Mesenteric fat pad (tissue), 1 donor: ENCODE measurements around the genes ZNF552, ZSCAN1, ZNF837, ZBTB45, TRIM28 and MZF1.

DNA sequence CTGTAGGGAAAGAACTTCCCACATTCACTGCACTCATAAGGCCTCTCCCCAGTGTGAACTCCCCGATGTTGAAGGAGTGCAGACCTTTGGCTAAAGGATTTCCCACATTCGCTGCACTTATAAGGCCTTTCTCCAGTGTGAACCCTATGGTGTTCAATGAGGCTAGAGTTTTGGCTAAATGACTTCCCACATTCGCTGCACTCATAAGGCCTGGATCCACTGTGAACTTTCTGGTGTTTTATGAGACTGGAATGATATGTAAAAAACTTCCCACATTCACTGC is 7.2 kb downstream of the ZNF154 start:
- PRO-cap: no peak

DNA sequence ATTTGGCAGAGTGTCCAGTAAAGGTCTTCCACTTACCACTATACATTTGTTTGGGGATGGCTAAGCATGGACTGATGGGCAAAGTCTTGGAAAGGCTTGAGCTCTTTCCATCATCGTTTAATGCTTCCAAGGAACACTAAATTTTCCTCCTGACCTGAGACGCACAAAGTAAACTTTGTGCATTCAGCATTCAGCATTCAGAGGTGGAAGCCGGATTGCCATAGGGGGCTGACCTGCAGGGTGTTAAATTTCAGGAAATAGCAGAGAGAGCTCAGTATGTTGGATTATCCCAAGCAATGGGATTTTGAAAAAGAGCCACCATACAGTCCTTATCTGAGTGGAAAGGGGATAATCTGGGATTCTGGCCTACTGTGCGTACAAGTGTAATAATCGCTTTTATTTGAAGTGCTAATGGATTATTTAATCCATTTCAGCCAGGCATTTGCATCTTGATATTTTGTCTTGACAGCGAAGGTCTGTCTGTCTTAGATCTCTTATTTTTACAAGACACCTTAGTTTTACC is 14.0 kb downstream of the ZNF552 start:
- PRO-cap: no peak

GRCh38 chr19:57814357-57815112 is at the start of gene ZNF552:
ZNF552 (minus strand) TSS chr19:57814913.
- PRO-cap: unidirectional peak, minus-strand start at chr19:57814888

- PRO-cap: no peak
Observed at GRCh38 chr19:57888030-57888444, 800 bp downstream of the ZNF814 start.

- PRO-cap: unidirectional peak, plus-strand start at chr19:58034025
Observed at GRCh38 chr19:58033673-58034655, at the start of gene ZSCAN1. ZSCAN1 (plus strand) TSS chr19:58034025.

DNA sequence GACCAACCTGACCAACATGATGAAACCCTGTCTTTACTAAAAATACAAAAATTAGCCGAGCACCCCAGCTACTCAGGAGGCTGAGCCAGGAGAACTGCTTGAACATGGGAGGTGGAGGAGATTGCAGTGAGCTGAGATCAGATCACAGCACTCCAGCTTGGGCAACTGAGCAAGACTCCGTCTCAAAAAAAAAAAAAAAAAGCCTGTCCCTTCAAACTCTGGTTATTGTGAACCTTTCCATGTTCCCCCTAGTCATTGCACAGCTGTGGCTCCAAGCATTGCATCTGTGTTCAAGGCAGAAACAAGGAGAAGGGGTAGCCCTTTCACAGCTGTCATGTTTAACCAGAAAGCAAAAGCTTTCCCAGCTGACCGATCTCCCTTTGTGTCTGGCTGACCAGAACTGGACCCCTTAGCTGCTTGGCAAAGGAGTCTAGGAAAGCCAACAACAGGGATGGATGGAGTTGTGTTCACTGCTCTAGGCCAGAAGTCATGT is 3.5 kb downstream of the ZNF274 start:
- PRO-cap: no peak

- PRO-cap: no peak
Observed at GRCh38 chr19:58206926-58207744, 21.6 kb upstream of the ZNF544 start.

DNA sequence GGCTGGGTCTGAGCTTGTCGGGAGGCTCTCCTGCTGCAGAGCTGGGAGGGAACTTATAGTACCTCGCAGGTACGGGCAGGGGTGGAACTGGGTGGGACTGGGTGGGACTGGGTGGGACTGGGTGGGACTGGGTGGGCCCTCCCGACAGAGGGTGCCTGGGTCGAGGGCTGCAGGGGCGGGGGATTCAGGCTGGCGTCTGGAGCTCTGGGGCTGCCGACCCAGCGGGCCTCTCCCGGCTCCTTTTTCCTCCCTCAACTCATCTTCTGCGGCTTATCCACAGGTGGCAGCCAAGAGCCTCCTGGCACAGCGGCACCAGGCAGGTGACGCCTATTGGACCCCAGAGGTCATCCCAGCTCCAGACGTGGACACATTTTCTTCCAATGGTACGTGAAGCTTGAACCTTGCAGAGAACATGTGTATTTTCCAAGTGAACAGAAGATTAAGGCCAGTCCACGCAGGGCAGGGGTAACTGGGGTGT is 513 bp downstream of the ZNF544 start:
- PRO-cap: no peak

- PRO-cap: bidirectional peak, plus-strand start at chr19:58381355, minus-strand start at chr19:58381030
Observed at GRCh38 chr19:58380151-58381252, at the start of gene ZNF837. ZNF837 (minus strand) TSS chr19:58381030.

- PRO-cap: no peak
Observed at GRCh38 chr19:58385065-58385473, 2.0 kb upstream of the RPS5 start.

DNA sequence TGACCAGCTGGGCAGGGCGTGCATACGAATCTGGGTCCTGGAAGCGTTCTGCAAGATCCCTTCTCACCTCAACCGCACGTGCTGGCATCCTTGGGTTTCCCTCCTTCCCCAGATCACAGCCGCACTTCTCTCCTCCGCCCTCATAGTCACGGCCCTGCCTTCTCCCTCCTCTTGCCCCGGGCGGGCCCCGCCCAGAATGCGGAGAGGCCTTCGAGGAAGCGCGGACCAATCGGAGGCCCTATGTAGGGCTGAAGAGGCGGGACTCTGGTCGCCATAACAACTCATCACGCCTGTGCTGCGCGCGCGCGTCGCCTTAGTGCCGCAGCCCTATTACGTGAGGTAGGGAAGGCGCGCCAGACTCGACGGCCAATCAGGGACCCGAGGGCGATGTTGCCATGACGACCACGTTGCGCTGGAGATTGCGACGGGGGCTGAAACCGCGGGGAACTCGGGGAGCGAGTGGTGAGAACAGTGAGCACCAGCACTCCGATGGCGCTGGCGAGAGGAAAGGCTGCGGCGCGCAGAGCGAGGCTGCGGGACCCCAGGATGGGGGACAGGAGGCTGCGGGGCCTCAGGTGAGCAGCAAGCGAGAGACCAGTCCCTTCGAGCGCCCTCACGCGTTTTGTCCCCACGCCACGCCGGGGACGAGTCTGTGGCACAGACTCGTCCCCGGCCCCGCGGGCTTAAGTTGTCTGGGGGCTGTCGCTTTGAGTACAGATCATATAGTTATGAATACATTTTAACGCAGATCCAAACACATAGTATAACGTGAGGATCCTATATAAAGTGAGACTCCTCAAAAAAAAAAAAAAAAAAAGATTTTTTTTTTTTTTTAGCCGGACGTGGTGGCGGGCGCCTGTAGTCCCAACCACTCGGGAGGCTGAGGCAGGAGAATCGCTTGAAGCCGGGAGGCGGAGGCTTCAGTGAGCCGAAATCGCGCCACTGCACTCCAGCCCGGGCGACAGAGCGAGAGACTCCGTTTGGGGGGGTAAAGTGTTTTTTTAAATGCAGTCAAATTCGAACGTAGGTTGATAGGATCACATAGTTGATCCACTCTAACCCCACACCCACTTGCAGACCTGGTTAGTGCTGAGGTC is 6.0 kb downstream of the RNF225 start:
- PRO-cap: bidirectional peak, plus-strand start at position 489 of the sequence, minus-strand start at position 198 of the sequence

DNA sequence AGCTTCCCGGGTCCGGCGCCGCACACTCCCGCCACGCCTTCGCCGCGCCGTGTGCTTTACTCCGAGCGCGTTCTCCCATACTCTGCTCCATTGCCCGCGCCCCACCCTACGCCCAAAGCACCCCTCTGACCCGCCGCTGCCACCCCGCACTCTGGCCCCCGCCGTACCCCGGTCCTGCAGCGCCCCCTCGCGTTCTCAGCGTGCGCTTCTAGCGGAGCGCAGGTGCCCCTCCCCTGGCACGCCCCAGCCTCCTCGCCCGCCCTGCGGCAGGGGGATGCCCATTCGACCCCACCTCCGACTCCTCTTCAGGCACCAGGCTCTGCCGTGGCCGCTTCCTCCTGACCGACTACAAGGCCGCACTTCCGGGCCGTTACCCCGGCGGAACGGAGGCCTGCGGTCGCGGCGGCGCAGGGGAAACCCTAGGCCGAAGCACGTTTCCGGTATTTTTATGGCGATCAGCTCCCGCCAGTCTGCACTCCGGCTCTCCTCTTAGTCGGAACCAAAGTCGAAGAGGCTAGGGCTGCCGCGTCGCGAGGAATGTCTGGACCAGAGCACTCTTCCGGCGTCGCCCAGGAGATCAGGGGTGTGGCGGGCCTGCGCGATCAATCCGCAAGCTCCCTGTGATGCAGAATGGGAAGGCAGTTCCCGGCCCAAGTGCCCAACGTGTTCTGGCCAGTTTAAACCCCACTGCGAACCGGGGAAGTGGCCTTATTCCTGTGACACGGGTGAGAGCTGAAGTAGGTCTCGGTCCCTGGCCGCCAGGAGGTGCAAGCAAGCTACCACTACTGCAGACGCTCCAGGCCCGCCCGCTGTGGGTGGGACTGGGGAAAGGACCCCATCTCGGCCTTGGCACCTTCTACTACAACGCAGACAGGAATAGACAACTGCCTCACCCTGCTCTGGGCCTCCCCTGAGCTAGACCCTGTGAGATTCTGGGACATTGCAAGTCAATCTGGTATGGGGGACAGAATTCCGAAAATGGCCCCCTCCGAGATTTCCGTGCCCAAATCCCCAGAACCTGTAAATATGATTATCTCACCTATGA is at the start of gene ZBTB45:
Gene ZBTB45, minus strand, starts transcription at position 361 of the 1,045 bp plus-strand sequence.
- PRO-cap: bidirectional peak, plus-strand start at position 554 of the sequence, minus-strand start at position 372 of the sequence

DNA sequence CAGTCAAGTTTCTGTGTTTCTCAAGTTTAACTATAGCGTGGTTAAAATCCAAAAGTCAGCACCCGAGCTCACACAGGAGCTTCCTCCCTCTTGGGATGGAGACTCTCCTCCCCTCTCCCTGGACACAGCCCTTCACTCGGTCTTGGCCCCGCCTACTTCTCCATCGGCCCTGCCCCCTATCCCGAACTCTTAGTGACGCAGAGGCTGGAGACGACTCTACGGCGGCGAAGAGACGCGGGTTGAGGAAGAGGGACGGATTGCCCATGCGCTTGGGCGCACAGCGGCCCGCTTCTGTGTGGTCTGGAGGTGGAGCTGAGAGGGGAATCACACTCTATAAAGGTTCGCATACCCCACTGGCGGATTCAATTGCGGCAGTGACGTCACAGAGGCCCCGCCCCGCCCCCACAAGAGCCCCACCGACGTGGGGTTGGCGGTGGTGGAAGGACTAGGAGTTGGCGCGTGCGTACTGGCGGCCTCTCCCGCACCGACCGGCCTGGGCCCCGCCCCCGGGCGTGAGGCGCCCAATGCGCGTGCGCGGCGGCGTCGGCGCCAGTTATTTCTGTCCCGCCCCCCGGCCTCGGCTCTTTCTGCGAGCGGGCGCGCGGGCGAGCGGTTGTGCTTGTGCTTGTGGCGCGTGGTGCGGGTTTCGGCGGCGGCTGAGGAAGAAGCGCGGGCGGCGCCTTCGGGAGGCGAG is at the start of gene TRIM28:
Gene TRIM28, plus strand, starts transcription at position 192 of the 694 bp plus-strand sequence.
- PRO-cap: bidirectional peak, plus-strand start at position 219 of the sequence, minus-strand start at position 106 of the sequence; bidirectional peak, plus-strand start at position 585 of the sequence, minus-strand start at position 297 of the sequence

GRCh38 chr19:58546194-58547286 is 2.7 kb downstream of the TRIM28 start:
- PRO-cap: no peak

- PRO-cap: no peak
Observed at GRCh38 chr19:58547287-58548243, 3.7 kb downstream of the TRIM28 start.

GRCh38 chr19:58561571-58561818 is 3.1 kb upstream of the UBE2M start:
- PRO-cap: no peak

GRCh38 chr19:58572900-58573868 is at the start of gene MZF1:
MZF1 (minus strand) TSS chr19:58573335.
- PRO-cap: unidirectional peak, plus-strand start at chr19:58572971